HepG2 (cell line): ENCODE data around the gene MPDZ.

DNA sequence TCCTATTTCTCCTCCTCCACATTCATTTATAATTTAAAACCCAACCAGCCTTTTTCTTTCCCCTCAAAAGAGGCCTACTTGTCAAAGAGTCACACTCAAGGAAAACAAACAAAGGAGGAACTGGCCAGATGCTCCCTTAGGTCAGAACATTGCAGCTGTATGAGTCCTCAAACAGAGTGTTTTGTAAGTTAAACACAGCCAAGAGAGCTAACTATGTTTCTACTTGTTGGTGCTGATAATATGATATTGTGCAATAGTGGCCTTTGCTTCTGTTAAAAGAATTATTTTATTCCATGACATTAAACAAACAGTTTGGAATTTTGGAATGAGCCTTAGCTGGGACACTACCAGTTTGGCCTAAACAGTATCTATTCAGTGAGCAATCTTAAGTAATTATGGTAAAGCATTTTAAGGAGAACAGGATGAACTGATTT is 56.0 kb upstream of the TPD52L3 start:
CAGE:
- cytosol, long polyA minus RNA: no peak
- cytosol, long polyA plus RNA: no peak
- long polyA plus RNA: no peak
- nucleus, long polyA minus RNA: no peak
- nucleus, long polyA plus RNA: no peak

DNA sequence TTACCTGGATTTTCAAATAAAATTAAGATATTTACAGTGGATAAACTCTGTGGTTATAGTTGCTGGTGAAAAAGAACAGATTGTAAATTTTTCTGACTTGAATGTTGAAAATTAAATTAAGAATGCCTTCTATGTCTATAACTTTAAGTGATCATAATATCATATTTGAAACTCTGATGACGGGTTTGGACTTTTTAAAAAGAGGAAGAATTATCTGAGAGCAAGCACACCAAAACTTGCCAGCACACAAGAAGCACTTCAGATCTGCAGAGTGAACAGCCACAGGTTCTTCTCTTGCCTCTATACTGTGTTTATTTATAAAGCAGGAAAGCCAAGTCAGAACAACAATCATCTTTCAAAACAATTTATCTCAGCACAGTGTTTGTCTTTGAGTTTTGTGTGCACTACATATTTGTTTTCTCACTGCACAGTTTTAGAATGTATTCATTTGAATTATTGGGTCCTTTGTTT is 17.8 kb upstream of the UHRF2 start:
- RRBS, 2 experiments: no CpG with 5 or more reads among the region's 1 CpG
CAGE:
- cytosol, long polyA minus RNA: no peak
- cytosol, long polyA plus RNA: no peak
- long polyA plus RNA: no peak
- nucleus, long polyA minus RNA: no peak
- nucleus, long polyA plus RNA: no peak

DNA sequence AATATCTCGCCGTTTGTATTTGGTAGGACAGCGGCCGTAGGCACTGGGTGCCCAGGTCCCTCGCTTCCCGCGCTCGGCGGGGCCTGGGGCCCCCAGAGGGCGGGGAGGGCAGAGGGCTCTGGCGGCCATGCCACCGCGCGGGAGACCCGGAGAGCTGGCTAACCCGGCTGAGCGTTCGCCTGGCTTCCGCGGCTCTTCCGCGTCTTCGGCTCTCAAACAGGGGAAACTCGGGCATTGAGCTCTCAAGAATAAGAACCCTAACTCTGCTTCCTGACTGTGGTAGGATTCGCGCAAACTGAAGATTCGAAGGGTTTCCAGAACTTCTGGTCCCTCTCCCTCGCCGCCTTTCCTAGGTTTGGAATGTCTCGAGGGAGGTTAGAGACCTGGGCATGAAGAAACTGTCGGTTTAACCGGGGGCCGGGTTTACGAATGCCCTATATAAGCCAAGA is 915 bp downstream of the UHRF2 start:
- RRBS, 2 experiments: no CpG with 5 or more reads among the region's 34 CpGs
CAGE:
- cytosol, long polyA minus RNA: no peak
- cytosol, long polyA plus RNA: no peak
- long polyA plus RNA: no peak
- nucleus, long polyA minus RNA: no peak
- nucleus, long polyA plus RNA: no peak

DNA sequence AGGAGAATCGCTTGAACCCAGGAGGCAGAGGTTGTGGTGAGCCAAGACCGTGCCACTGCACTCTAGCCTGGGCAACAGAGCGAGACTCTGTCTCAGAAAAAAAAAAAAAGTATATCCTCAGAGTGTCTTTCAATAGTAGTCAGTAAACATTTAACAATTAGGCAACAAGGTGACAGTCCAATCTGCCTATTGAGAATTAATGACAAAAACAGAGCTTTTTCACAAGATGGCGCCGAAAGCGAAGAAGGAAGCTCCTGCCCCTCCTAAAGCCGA is 6.7 kb downstream of the GLDC start:
- RRBS, 2 experiments: no CpG with 5 or more reads among the region's 7 CpGs
CAGE:
- cytosol, long polyA minus RNA: no peak
- cytosol, long polyA plus RNA: no peak
- long polyA plus RNA: no peak
- nucleus, long polyA minus RNA: no peak
- nucleus, long polyA plus RNA: no peak

DNA sequence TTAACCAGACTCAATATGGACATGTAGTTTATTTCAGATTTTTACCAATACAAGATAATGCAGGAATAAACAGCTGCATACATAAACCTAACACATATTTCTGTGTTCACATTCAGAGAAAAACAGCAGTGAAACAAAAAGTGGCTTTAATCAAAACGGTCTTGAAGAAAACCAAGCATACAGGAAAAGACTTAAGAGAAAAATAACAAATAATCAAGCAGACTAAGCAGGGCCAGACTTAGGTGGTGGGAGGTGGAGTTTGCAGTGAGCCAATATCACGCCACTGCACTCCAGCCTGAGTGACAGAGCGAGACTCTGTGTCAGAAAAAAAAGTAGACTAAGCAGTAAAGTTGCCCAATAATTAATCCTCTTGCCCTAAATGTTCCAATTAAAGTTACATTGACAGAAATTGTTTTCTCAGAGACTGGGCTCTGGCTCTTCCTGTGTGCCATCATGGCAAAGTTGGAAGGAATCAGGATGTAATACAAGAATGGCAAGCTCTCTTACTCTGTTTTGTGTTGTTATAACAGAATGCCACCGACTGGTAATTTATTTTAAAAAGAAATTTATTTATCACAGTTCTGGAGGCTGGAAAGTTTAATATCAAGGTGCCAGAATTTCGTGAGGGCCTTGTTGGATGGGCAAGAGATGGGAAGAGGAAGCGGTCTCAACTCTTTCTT is 26.6 kb upstream of the GLDC start:
- RRBS, 2 experiments: no CpG with 5 or more reads among the region's 6 CpGs
CAGE:
- cytosol, long polyA minus RNA: no peak
- cytosol, long polyA plus RNA: no peak
- long polyA plus RNA: no peak
- nucleus, long polyA minus RNA: no peak
- nucleus, long polyA plus RNA: no peak

DNA sequence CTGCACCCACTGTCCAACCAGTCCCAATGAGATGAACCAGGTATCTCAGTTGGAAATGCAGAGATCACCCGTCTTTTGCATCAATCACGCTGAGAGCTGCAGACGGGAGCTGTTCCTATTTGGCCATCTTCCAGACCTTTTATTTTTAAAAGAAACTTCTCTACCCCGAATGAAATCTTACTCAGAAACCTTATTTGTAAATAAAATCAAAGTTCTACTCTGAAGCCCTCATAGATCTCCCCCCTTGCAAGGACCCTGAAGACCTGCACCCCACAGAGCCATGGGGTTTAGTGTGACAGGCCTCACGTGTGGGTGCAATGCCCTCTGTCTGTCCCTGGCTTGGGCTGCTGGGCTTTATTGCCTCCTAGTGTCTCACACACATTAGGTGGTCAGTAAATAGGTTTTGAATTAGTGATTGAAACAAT is 403.6 kb downstream of the KDM4C start:
- RRBS, 2 experiments: no CpG with 5 or more reads among the region's 5 CpGs
CAGE:
- cytosol, long polyA minus RNA: no peak
- cytosol, long polyA plus RNA: no peak
- long polyA plus RNA: no peak
- nucleus, long polyA minus RNA: no peak
- nucleus, long polyA plus RNA: no peak

DNA sequence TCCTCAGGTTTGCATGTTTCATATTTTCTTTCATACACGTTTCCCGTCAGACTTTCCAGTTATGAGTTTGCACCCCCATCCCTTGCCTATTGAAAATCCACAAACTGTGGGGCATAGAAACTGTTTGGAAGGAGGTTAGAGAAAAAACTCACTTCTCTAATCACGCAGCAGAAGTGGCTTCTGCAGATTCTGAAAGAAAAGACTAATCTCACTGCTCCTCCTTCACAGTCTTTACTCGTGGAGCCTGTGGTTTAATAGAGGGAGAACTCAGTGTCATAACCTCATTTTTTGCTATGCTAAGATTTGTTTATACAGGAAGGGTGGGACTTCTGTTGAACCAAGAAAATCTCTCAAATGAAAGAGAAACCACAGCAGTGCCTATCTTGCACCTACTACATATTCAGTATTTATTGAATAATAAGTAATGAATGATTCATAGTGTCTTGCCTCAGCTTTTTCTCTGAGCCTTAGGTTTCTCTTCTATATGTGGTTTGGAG is 136.0 kb upstream of the DMAC1 start:
- RRBS, 2 experiments: no CpG with 5 or more reads among the region's 4 CpGs
CAGE:
- cytosol, long polyA minus RNA: no peak
- cytosol, long polyA plus RNA: no peak
- long polyA plus RNA: no peak
- nucleus, long polyA minus RNA: no peak
- nucleus, long polyA plus RNA: no peak

- RRBS, 2 experiments: no CpG with 5 or more reads among the region's 5 CpGs
CAGE:
- cytosol, long polyA minus RNA: no peak
- cytosol, long polyA plus RNA: no peak
- long polyA plus RNA: no peak
- nucleus, long polyA minus RNA: no peak
- nucleus, long polyA plus RNA: no peak
These were observed 174.9 kb upstream of the DMAC1 start for GRCh38 chr9:7974433-7974961.

DNA sequence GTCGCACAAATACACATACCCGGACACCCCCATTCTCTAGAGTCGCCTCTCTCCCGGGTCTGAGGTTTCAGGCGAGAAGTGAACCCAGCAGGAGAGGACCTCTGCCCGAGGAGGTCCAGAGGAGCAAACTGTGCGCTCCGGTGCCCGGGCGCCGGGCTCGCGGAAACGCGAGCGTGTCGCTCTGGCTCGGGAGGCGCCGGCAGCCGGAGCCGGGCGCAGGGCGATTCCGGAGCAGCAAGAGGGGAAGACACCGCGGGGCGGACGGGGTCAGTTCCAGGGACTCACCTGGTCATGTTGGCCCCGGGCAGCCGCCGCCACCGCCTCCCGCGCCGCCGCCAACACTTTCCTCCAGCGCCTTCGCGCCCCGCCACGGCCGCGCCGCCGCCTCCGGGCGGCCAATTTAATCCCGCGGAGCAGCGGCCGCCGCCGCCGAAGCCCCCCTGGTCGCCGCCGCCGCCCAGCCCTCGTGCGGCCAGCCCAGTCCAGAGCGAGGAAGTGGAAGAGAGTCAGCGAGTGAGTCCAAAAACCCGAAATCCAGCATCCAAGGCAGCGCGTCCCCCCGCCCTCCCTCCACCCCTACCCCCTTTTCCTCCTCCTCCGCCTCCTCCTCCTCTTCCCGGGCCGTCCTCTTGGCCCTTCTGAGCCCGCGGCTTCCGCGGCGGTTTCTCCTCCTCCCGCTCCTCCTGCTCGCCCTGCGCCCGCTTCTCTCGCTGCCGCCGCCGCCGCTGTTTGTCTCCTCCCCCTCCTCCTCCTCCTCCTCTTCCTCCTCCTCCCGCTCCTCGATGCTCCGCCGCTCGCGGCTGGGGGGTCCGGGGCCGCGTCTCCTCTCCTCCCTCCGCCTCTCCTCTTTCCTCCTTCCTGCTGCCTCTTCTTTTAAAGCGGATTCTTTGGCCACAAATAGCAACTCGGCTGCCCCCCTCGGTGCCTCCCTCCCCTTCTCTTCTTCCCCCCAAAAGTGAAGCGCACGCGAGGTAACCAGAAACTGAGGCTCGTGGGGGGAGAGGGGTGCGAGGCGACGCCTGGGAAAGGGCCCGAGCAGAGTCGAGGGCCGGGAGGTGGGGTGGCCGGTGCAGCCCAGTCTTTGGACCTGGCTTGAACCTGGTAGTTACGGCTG is 1058.1 kb upstream of the DMAC1 start:
- RRBS, 2 experiments: 8 to 10% methylated on average over 36 of the region's 109 CpGs
CAGE:
- cytosol, long polyA minus RNA: no peak
- cytosol, long polyA plus RNA: no peak
- long polyA plus RNA: no peak
- nucleus, long polyA minus RNA: no peak
- nucleus, long polyA plus RNA: no peak

GRCh38 chr9:9090738-9091022 is 1291.1 kb upstream of the DMAC1 start:
- RRBS, 2 experiments: no CpG with 5 or more reads among the region's 9 CpGs
CAGE:
- cytosol, long polyA minus RNA: no peak
- cytosol, long polyA plus RNA: start-site peak on the plus strand at chr9:9090872-9090876, 1,322 and 1,380 reads in 2 replicates
- long polyA plus RNA: no peak
- nucleus, long polyA minus RNA: no peak
- nucleus, long polyA plus RNA: no peak

DNA sequence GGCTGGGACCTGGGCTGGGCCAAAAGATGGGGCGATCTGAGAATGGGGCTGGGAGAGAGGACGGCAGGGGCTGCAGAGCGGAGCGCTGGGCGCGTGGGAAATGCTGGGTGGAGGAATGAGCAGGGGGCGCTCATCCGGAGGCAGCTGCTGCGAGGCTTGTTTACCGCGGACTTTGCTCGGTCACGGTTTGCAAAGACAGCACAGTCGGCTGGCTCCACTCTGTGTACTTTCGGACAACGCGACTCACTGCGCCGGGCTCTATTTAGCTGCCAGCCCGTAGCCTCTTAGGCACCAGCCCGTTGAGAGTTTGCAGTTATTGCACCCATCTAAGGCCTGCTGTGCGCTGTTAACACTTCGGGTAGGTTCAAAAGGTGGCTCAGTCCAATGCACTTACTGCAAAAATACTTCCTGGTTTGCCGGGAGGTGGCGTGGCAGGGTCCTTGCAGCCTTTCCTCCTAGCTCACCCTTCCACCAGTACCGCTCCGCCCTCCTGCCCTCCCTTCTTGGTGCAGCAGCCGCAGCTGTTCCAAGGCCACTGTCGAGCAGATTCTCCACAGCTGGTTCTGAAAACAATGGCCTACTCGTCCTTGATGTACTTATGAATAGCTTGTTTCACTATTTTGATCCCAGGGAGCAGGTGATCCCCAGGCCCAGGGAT is 1.4 kb downstream of the LURAP1L start:
- RRBS, 2 experiments: 2% methylated on average over 9 of the region's 30 CpGs; no CpG with 5 or more reads in 1 of the 2 experiments
CAGE:
- cytosol, long polyA minus RNA: no peak
- cytosol, long polyA plus RNA: no peak
- long polyA plus RNA: no peak
- nucleus, long polyA minus RNA: no peak
- nucleus, long polyA plus RNA: no peak

DNA sequence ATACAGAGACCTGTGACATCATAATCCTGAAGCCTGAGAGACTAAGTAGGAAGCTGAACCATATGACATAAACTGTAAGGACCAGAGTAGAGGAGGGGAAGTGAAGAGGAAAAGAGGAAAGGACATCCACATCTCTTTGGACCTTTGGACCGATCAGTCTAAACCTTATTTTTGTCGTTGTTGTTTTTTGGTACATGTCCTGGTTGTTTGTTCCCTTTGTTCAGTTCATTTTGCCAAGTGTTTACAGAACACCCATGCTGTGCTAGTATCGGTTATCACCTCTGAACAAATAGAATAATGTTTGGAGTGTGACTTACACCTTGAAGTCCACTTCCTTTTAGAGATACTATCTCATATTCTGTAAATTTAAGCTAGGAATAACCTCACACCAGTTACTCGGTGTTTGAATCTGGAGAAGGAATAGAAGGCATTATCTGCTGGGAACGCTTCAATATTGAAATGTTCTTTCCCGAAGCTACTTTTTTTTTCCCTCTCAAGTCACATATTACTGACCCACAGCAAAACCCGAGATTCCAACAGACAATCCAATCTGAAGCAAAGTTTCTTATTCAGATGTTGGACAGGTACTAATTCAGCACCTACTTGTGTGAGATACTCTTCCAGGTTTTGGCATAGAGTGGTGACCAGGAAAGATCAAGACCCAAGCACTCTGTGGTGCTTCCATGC is 42.1 kb downstream of the LURAP1L start:
- RRBS, 2 experiments: no CpG with 5 or more reads among the region's 7 CpGs
CAGE:
- cytosol, long polyA minus RNA: no peak
- cytosol, long polyA plus RNA: no peak
- long polyA plus RNA: no peak
- nucleus, long polyA minus RNA: no peak
- nucleus, long polyA plus RNA: no peak

GRCh38 chr9:13278770-13280114 is at the start of gene MPDZ:
Gene MPDZ (minus strand): TSS chr9:13279692.
- RRBS, 2 experiments: 1 to 2% methylated on average over 40 to 44 of the region's 121 CpGs
CAGE:
- cytosol, long polyA minus RNA: no peak
- cytosol, long polyA plus RNA: no peak
- long polyA plus RNA: no peak
- nucleus, long polyA minus RNA: no peak
- nucleus, long polyA plus RNA: start-site peak on the minus strand at chr9:13279354-13279657, 476 and 536 reads in 2 replicates

DNA sequence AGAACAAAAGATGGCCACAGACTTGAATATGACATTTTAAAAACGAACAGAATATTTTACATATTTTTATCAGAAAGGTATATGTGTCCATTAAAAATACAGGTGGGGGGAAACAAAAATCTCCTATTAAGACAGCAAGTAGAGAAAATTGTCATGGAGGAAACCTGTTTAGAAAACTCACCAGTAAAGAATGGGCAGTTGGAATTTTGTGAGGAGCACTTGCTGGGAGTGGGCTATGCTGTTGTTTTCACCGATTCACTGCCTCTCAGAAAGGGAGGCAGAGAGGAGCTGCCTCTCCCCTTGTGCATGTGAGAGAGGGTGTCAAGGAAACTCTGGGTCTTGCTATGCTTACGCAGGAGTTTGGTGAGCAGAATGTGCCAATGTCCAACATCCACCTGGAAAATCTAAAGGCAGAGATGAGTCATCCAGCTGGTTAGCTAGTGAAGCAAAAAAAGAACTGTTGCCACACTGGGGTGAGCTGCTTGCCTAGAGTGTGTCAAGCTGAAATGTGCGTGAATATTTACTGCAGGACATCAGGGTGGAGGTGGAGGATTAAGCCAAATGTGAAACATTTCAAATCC is 449.5 kb upstream of the MPDZ start:
- RRBS, 2 experiments: no CpG with 5 or more reads among the region's 4 CpGs
CAGE:
- cytosol, long polyA minus RNA: no peak
- cytosol, long polyA plus RNA: no peak
- long polyA plus RNA: no peak
- nucleus, long polyA minus RNA: no peak
- nucleus, long polyA plus RNA: no peak

GRCh38 chr9:14218014-14218735 is 95.8 kb downstream of the NFIB start:
- RRBS, 2 experiments: no CpG with 5 or more reads among the region's 3 CpGs
CAGE:
- cytosol, long polyA minus RNA: no peak
- cytosol, long polyA plus RNA: no peak
- long polyA plus RNA: no peak
- nucleus, long polyA minus RNA: no peak
- nucleus, long polyA plus RNA: no peak

DNA sequence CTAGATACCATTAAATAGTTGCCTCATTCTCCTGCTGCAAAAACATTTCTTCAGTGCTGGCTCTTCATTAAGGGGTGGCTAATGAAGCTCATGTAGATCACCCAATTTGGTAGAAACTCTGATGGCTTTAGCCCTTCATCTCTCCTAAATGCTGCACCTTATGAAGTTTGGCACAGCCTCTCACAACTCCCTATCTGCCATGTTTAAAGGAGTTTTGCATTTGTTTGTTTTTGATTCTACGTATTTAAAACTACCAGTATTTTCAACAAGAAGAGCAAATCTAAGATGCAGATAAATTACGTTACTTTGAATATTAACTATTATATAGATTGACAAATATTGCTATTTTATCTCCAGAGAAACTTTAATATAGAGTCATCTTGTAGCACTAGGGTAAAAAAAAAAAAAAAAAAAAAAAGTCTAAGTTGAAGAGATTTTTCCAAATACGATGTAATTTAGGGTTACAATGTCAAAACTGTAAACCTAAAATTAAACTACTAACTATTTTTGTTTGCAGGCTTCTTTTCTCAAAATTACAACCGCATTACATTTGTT is 94.9 kb downstream of the NFIB start:
- RRBS, 2 experiments: no CpG with 5 or more reads among the region's 4 CpGs
CAGE:
- cytosol, long polyA minus RNA: no peak
- cytosol, long polyA plus RNA: no peak
- long polyA plus RNA: no peak
- nucleus, long polyA minus RNA: no peak
- nucleus, long polyA plus RNA: no peak

- RRBS, 2 experiments: no CpG with 5 or more reads among the region's 6 CpGs
CAGE:
- cytosol, long polyA minus RNA: no peak
- cytosol, long polyA plus RNA: no peak
- long polyA plus RNA: no peak
- nucleus, long polyA minus RNA: no peak
- nucleus, long polyA plus RNA: no peak
These were observed 5.3 kb downstream of the NFIB start for GRCh38 chr9:14308587-14309159.

DNA sequence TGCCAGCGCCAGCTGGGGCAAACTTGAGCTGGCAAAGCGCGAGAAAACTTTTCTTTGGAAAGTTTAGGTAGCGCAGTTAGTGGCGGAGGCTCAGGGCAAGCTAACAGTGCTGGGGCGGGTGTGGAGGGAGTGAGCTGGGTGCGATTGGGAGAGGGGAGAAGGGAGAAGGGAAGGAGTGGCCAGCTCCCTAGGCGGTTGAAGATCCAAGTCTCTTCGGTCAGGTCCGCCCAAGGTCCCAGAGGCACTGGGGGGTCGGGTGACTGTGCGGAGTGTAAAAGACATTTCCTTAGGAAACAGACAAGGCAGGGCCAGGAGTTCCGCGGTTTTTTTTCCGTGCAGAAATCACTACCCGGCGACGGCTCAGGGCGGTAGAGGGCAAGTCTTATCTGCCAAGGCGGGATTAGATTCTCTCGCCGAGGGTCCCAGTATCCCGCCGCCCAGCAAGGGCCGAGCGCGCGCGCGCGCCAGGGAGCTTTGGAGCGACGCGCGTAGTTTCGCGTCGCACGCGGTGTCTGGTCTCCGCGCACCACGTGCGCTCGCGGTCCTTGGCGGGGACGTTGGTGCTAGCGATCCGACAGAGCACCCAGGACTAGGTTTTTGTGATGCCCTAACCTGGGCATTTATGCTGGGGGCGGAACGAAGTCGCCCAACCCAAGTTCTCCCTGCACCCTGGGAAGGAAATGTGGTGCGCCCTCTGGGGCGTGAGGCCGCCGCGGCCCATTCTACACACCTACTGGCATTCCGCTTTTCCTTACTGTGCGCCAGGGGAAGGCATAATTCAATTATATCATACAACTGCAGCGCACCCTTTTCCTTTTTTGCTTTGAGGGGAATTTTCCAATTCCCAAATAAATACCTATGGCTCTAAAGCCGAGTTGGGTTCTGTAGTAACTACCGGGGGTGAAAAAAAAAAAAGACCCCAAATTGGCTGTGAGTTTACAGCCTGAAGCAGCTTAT is 33.8 kb upstream of the NFIB start:
- RRBS, 2 experiments: no CpG with 5 or more reads among the region's 63 CpGs
CAGE:
- cytosol, long polyA minus RNA: no peak
- cytosol, long polyA plus RNA: no peak
- long polyA plus RNA: no peak
- nucleus, long polyA minus RNA: no peak
- nucleus, long polyA plus RNA: no peak

DNA sequence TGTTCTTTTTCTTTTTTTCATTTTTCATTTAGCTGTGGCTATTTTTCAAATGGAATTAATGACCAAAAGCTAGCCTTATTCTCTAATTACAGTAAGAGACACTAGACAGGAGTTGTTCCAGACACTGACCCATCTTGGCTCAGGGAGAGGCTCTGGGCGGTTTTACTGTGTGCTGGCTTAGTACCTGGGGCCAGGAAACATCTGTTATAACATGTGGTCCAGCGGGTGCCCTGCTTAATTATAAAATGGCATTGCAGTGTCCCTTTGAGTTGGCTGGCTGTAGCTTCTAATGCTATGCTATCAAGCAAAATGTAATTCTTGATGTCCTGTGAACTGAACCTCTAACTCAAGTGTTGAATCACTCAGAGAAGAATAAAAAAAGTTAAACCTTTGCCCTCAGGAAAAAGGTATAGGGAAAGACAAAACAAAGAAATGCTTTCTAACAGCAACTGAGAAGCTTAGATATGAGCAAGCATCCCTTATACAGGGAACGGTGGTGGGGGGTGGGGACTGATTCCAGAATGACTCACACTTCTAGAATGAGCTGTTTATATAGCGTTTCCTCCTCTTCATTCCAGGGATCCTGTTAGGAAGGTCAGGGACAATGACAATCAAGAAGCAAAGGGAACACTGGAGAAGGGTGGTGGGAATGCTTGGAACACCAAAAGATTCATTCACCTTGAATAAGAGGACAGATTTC is 58.7 kb upstream of the NFIB start:
- RRBS, 2 experiments: no CpG with 5 or more reads among the region's 4 CpGs
CAGE:
- cytosol, long polyA minus RNA: no peak
- cytosol, long polyA plus RNA: no peak
- long polyA plus RNA: no peak
- nucleus, long polyA minus RNA: no peak
- nucleus, long polyA plus RNA: no peak

- RRBS, 2 experiments: no CpG with 5 or more reads among the region's 4 CpGs
CAGE:
- cytosol, long polyA minus RNA: no peak
- cytosol, long polyA plus RNA: no peak
- long polyA plus RNA: no peak
- nucleus, long polyA minus RNA: no peak
- nucleus, long polyA plus RNA: no peak
These were observed 170.7 kb downstream of the ZDHHC21 start for GRCh38 chr9:14522558-14522964.